Jurkat, Clone E6-1 (cell line): ENCODE data around the genes DEPDC1B and IPO11.

DNA sequence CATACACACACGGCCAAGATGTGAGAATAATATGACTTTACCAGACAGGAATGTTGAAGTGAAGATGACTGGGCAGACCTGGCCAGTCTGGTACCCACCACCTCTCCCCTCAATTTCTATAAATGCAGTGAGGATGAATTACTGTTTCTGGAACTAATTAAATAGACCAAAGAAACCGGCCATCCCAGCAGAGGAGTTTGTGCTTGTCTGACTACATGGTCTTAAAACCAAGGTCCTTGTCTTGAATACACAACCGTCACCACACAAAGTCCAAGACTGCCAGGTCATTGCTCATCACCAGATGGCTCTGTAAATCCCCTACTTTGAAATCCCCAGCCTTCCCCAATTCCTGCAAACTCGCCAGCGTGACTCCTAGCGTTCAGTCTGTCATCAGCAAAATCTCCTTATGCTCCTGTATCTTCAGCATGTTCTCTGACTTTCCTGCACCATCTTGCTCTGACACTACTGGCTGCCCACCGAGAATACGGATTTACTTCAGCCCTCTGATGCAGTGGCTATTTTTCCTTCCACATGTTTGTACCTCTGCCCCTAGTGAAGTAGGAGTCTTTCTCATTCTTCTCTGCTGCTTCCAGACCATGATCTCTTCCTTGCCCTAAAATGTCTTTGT lies 147.1 kb downstream of the PDE4D start:
- RRBS: no CpG with 5 or more reads among the region's 8 CpGs

GRCh38 chr5:59747587-59748311 lies 145.8 kb downstream of the PDE4D start:
- RRBS: no CpG with 5 or more reads among the region's 1 CpG

- RRBS: no CpG with 5 or more reads among the region's 6 CpGs
Observed at GRCh38 chr5:59756295-59756934, 137.1 kb downstream of the PDE4D start.

DNA sequence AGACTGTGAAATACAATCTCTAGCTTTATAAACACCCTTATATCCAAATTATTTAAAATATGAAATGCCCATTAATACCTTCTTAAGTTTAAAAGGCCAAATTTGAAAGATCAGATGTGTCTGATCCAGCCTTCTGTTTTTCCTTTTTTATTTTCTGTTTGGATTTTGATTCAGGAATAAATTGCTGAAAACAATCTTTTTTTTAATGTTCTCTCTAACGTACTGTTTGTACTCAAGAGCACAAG lies 88.1 kb upstream of the PDE4D start:
- RRBS: no CpG with 5 or more reads among the region's 1 CpG

DNA sequence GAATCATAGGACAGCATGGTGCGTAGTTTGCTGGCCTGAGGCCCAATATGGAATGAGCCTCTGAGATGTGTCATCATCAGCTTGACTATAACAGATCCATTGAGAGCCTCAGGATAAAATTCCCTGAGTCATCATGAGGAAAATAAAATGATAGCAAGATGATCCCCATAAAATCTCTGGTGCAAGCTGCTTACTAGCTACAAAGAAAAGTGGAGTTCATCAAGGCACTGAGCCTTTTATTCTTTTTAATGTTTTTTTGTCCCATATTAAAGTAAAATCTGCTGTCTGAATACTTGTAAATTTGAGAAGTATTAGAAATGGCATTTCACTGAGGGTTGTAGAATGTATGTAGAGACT lies 303.0 kb upstream of the PDE4D start:
- RRBS: no CpG with 5 or more reads among the region's 1 CpG

- RRBS: no CpG with 5 or more reads among the region's 7 CpGs
Observed at GRCh38 chr5:60372907-60373176, 327.1 kb downstream of the DEPDC1B start.

- RRBS: no CpG with 5 or more reads among the region's 2 CpGs
Observed at GRCh38 chr5:60538297-60538782, 161.6 kb downstream of the DEPDC1B start.

GRCh38 chr5:60699394-60700408 lies at the start of gene DEPDC1B:
TSS of gene DEPDC1B (minus strand) at chr5:60700166.
- RRBS: 1% methylated on average over 40 of the region's 80 CpGs

DNA sequence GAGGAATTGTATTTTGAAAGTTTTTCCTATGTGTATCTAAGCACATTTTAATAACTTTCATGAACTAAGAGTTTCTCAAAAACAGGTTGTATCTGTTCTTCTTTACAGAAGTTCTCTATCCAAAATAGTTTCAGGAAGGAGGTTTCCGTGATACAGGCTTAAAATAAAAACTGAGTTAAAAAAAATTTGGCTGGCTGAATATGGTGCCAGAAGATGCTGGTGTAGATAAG lies 49.9 kb upstream of the SMIM15 start:
- RRBS: no CpG with 5 or more reads among the region's 1 CpG

DNA sequence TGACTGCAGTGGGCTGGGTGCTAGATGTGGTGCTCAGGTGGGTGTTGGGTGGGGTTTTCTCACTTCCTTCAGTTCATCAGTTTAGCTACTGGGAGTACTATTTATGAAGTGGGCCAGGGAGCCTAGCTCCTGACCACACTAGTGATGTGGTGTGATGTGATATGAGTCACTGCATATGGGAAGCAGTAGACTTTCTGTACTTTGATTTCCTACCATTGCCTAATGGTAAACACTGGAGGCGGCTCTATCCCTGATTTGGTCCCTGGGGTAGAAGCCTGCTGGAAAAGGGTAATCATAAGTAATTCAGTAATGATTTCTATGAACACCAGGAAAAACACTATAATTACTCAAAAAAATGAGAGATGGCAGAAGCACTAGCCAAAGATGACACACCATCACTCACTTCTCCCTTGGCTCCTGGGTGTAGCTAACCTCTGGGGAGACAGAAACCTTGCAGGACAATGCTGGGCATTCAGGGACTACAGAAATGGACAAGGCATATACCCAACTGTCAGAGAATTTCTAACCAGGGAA lies 3.8 kb upstream of the ZSWIM6 start:
- RRBS: no CpG with 5 or more reads among the region's 1 CpG

- RRBS: 14% methylated on average over 1 of the region's 6 CpGs
Observed at GRCh38 chr5:61329321-61329741, 2.7 kb upstream of the ZSWIM6 start.

GRCh38 chr5:61340082-61340565 lies 8.1 kb downstream of the ZSWIM6 start:
- RRBS: no CpG with 5 or more reads among the region's 3 CpGs

GRCh38 chr5:61341083-61341385 lies 9.0 kb downstream of the ZSWIM6 start:
- RRBS: no CpG with 5 or more reads among the region's 4 CpGs

- RRBS: no CpG with 5 or more reads among the region's 5 CpGs
Observed at GRCh38 chr5:61346895-61347811, 15.1 kb downstream of the ZSWIM6 start.

- RRBS: no CpG with 5 or more reads among the region's 4 CpGs
Observed at GRCh38 chr5:61407442-61408484, 75.7 kb downstream of the ZSWIM6 start.

DNA sequence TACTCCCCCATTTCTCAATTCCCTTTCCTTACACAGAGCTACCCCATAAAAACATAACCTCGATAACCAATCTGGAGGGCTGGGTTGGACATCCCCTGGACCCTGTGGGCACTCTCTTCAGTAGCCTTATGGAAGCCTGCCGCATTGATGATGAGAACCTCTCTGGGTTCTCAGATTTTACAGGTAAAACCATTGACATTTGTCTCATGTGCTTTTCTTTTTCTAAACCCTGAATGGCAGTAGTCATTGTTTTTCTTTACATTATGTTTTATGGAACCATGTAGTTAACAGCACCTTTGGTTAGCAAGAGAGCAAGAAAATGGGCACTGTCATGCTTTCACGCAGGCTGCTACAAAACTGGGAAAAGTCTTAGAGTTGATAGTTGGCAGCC lies 198.0 kb downstream of the ZSWIM6 start:
- RRBS: no CpG with 5 or more reads among the region's 3 CpGs

DNA sequence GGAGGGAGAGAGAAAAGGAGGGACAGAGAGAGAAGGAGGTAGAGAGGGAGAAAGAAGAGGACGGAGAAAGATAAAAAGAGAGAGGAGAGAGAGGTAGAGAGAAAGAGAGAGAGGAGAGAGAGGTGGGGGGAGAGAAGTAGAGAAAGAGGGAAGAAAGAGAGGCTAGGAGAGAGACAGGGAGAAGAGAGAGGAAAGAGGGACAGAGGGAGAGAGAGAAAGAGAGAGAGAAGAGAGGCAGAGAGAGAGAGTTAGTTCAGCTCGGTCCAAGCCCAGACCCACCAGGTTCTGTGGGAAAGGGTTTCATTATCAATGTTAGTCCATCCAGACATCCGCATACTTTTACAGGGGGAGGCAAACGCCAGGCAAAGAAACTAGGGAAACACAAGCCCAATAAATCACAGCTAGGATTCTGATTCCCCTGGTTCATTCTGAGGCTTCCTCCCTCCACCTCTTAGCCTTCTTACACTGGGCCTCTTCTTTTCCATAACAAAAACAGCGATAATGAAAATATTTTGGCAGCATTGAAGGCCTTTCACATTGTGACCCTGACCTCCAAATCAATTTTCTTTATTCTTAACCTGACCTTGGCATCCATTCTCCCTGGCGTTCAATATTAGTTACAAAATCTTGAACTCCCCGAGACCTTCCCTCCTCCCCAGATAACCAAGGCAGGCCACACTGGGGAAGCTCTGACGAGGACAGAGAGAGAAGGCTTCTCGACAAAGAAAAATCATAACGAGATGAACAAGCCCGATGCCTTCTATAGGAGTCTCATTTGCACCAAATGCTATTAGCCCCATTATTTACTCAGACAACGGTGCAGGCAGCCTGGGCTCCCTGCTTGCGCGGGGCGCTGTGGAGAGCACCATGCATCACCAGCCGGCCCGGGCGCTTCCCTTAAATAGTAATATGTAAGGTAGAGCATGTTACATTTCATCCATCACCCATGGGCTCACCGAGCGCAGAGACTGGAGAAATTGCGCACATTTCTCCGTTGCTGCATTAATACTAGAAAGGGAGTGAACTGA lies 399.8 kb downstream of the ZSWIM6 start:
- RRBS: no CpG with 5 or more reads among the region's 22 CpGs

- RRBS: no CpG with 5 or more reads among the region's 8 CpGs
Observed at GRCh38 chr5:62387691-62388987, 15.6 kb downstream of the DIMT1 start.

DNA sequence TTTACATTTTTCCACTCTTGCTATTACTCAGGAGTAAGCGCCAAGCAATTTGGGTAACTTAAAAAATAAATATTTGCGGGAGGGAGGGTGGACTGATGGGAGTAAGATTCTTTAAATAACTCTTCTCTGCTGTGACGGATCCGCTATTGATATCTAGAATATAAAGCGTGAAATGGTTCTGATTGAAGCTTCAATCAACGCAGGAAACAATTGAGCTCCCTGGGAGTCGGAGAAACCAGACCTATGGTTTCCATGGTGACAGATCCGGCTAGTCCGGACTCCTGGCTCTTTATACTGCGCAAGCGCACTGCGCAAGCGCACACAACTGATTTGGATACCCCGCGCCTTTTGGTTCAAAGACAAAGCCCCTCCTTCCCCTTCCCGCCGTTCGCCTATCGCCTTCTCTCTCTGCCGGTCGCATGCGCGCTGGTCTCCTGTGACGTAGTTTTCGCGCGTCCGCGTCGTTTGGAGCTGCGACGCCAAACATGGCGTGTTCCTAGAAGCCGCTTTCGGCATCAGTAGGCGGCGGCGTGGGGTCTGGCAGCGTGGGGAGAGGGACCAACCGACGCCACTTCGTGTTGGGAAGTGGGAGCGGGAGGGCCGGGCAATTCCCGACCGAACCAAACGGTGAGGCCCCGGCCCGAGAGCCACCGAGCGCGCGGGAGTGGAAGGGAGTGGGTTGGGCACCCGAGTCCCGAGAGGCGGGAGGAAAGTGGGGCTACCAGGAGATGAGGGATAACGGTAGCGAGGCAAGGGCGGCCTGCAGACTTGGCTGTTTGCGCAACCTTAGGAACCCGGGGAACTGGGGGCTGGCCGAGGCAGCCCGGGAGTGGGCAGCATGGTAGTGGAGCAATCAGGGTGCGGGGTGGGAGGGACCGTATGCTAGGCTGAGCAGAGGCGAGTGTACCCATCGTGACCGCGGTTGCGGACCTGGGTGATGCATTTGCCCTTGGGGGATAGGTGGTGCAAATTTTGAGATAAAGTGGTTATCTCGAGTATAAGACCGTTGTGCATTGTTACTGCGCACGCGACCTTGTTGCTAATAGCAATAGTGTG lies at the start of gene IPO11:
TSS of gene IPO11 (plus strand) at position 461 of the 1,056 bp plus-strand sequence.
- RRBS: no CpG with 5 or more reads among the region's 75 CpGs

DNA sequence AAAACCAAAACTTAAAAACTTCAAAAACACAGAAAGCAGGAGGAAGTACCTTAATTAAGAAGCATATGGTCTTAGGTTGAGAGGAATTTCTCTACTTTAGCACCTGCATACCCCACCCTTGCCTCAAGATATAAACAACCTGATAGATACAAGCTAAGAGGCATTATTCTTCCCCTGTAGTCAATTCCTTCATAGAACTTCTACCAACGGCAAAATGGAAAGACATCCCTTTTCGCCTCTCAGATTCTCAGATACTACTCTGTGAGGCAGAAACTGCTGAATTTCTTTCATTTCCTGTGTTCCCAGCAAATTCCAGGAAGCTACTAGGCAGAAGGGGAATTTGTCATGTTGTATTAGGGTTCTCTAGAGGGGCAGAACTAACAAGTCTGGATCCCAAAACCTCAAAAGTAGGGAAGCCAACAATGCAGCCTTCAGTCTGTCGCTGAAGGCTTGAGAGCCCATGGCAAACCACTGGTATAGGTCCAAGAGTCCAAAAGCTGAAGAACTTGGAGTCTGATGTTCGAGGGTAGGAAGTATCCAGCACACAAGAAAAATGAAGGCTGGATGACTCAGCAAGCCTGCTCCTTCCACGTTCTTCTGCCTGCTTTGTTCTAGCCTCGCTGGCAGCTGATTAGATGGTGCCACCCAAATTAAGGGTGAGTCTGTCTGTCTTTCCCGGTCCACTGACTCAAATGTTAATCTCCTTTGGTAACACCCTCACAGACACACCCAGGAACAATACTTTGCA lies 15.1 kb downstream of the RNF180 start:
- RRBS: no CpG with 5 or more reads among the region's 7 CpGs